GM19240 (cell line): ENCODE data around the genes RPL27A, TMEM9B and ZNF143.

DNA sequence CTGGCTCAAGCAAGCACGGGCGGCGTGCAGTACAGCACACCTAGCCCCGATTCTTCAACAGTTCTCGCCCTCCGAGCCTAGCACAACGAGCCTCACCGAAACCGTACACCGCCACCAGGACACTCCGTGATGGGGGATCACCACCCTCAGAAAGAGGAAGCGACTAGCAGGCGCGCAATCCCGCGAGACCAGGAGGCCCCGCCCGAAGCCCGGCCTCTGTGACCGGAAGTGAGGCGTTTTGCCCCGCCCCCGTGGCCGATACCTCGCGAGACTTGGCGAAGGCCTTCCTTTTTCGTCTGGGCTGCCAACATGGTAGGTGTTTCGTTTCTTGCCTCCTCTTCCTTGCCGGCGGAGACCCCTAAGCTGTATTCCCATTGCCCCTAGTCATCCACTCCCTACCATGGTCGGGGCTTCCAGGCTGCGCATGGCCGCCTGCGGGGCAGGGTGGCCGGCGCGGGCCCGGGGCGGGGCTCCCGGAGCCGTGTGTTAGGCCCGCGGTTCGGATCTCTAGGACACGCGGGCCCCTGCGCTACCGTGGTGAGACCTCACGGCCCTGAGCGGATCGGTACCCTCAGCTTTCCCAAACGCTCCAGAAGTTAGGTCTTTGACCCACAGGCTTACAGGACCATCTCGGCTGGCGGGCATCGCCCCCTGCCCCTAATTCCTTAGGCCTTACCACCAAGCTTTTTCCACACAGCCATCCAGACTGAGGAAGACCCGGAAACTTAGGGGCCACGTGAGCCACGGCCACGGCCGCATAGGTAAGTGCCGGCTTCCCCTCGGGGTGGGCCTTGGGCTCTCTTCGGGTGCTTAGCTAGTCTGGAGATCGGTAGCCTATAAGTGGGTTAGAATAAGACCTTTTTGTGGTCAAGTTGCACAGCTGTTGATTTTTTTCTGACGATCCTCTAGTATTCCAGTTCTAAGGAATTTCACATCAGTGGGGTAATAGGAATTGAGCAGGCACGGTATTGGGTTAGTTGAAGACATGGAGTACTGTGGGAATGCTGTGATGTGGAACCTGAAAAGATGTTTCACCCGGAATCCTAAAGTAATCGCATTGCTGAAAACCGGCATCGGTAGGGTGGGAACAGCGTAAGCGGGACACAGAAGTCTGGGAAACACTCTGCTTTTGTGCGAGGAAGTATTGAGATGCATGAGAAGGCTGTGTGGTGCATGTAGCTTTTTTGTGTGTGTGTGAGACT is at the start of gene RPL27A:
RPL27A (plus strand) TSS at position 288 of the 1,202 bp plus-strand sequence.
- RRBS = 4% methylated on average over 7 of the region's 74 CpGs

- RRBS = no CpG with 5 or more reads among the region's 11 CpGs
Observed at GRCh38 chr11:8689800-8691069, 7.6 kb downstream of the RPL27A start.

- RRBS = no CpG with 5 or more reads among the region's 7 CpGs
Observed at GRCh38 chr11:8787305-8787740, 23.2 kb downstream of the DENND2B start.

DNA sequence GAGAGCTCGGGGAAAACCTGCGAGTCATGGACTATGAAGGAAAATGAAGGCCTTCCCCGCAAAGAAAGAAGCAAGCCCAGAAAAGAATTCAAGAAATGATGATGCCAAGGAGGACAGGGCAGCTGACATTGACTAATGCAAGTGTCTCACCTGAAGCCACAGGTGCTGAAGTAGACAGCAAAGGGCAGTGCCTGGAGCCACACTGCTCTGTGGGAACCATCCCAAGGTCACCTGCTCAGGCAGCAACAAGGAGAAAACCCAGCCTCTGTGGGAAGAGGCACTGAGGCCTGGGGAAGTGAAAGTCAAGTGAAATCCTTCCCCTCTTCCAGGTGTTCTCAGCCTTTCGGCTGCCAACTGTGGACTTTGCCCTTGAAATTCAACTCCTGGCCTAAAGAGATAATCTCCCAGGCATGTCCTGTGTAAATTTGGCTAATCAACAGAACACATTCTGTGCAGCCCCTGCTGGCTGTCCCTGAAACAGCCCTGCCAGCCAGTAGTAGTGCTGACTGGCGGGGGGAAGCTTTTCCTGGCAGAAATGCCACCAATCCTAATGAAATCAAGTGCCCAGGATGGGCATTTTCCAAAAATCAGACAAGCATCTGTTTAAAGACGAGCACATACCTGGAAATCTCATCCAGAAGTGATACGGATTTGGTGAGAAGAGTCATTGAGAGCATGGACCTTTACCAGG is 15.8 kb downstream of the DENND2B start:
- RRBS = no CpG with 5 or more reads among the region's 7 CpGs

GRCh38 chr11:8913887-8914405 is 3.0 kb downstream of the AKIP1 start:
- RRBS = no CpG with 5 or more reads among the region's 5 CpGs

DNA sequence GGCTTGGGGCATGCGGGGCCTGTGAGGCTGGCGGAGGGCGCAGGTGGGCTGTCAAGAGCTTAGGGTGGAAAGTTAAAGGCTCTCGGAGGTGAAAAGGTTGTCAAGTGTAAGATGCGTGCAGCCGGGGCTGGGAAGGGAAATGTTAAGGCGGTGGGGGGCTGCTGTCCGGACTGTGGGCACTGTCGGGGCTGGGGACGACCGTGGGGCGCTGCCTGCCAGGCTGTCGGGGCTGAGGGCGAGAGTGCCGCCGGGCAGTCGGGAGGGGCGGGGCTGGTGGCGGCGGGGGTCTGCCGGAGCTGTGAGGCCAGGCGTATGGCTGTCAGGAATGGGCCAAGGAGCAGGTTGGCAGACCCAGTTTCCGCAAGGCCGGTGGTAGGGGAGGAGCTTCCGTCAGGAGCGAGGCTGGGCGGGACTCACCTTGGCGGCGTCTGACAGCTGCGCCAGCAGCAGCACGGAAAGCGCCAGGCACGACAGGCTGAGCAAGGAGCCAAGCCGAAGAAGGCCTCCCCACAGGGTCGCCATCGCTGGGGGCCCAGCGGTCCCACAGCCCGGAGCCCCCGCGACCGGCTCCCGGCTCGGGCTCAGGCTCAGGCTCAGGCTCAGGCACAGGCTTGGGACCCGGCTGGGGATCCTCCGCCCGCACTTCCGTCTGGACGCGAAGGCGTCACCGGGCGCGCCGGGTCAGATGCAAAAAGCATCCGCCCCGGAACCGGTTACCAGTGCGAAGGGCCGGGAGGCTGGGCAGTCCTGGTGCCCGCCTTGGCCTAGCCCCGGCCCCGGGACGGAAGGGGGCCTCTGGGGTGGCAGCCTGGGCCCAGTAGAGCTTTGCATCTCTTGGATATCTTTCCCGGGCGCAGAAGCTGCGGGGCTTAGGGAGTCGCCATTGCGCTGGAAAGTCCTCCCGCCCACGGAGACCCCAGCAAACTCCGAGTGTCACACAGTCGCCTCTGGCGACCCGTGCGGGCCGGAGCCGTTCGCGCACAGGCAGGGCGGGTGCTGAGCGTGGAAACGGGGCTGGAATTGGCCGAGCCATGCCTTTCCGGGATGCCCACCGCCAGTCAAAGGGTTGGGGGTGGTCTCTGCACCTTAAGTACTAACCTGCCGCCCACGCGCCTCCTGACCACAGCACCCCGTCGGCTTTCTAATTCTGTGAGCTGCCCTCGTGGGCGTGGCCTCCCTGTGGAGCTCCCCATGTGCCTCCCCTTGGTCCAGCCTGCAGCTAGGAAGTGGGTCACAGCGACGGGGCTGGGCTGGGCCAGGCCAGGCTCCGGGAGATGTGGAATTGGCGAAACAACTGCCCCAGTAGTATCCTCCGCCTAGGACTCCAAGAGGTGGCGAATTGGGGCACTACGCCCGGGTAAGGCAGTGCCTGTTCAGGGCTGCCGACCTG is at the start of gene TMEM9B:
TMEM9B (minus strand) TSS at position 651 of the 1,390 bp plus-strand sequence.
- RRBS = 2% methylated on average over 49 of the region's 101 CpGs

DNA sequence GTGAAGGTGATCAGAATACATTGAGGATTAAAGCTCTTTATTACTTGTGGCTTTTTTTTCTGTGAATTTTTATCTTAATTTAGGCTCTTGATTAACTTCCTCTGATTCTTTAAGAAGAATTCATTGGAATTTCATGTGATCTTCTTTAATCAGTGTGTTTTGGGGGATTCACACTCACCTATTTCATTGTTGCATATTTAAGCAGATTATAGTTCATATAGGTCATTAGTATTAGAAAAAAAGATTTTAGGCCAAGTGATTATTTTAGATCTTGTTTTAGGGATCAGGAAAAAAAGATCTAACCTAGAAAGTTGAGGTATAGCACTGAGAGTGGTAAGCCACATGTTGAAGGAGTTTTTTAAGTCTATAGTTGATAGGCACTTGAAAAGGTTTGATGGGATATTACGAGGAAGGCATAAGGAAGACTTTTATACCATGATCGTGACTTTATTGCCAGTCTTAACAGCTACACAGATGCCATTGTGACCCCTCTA is 26.0 kb downstream of the IPO7 start:
- RRBS = no CpG with 5 or more reads among the region's 2 CpGs

DNA sequence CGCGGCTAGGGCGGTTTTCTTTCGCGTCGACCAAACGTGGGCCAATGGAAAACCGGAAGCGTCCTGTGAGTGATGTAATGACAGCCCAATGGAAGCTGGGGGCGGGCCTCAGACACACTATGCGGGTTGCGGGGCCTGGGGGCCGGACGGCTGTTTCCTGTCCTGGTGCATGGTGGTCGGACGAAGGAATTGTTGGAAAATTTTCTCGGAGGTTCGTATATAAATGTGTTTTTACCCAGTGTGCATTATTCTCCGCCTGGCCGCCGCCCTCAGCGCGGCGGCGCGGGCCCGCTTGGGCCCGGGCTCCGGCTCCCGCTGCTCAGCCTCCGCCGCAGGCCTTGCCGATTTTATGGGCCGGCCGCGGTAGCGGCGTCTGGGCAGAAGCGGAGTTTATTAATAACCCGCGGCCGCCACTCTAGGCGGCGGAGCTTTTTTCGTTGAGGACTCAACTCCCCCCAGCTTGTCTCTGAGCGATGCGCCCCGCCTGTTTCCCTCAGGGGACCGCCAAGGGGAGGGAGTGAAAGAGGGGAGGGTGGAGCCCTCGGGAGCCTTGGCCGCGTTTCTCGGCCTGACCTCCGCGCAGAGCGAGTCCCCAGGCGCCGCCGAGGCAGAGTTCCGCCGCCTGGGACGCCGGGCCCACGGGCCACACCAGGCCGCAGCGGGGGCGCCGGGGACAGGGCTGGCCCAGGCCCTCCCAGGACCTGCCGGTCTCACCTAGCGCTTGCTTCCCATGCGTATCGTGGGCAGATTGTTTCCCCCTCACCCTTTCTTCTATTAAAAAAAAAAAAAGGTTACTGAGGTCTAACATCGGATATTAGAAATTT is at the start of gene ZNF143:
ZNF143 (plus strand) TSS at position 147 of the 824 bp plus-strand sequence.
- RRBS = 2% methylated on average over 18 of the region's 73 CpGs

DNA sequence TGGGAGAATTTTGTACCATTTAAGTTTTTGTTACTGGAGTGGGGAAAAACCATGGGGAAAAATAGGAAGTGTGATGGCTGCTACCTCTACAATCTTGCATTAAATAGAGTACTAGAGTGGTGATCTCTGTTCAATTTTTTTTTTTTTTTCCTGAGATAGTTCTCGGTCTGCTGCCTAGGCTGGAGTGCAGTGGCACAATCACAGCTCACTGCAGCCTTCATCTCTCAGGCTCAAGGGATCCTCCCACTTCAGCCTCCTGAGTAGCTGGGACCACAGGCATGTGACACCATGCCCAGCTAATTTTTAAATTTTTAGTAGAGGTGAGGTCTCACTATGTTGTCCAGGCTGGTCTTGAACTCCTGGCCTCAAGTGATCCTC is 3.3 kb upstream of the WEE1 start:
- RRBS = no CpG with 5 or more reads among the region's 1 CpG

DNA sequence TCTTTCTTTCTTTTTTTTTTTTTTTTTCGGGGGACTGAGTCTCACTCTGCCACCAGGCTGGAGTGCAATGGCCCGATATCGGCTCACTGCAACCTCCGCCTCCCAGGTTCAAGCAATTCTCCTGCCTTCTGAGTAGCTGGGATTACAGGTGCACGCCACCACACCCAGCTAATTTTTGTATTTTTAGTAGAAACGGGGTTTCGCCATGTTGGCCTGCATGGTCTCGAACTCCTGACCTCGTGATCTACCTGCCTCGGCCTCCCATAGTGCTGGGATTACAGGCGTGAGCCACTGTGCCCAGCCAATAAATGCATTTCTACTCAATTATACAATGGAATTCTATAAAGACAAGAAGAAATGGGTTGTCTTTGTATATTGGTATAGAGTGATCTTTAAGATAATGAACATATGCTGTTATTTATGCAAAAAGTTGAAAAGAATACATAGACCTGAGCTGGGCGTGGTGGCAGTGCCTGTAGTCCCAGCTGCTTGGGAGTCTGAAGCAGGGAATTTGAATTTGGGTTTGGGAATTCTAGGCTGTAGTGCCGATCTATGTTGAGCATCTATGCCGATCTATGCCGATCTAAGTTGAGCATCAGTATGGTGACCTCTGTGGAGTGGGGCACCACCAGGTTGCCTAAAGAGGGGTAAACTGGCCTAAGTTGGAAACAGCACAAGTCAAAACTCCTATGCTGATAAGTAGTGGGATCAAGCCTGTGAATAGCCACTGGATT is 7.2 kb downstream of the WEE1 start:
- RRBS = no CpG with 5 or more reads among the region's 15 CpGs

GRCh38 chr11:9586365-9587008 is 13.0 kb downstream of the WEE1 start:
- RRBS = no CpG with 5 or more reads among the region's 6 CpGs

GRCh38 chr11:9615029-9615468 is 41.6 kb downstream of the WEE1 start:
- RRBS = no CpG with 5 or more reads among the region's 3 CpGs

GRCh38 chr11:9626483-9627271 is 37.2 kb upstream of the SWAP70 start:
- RRBS = no CpG with 5 or more reads among the region's 11 CpGs

DNA sequence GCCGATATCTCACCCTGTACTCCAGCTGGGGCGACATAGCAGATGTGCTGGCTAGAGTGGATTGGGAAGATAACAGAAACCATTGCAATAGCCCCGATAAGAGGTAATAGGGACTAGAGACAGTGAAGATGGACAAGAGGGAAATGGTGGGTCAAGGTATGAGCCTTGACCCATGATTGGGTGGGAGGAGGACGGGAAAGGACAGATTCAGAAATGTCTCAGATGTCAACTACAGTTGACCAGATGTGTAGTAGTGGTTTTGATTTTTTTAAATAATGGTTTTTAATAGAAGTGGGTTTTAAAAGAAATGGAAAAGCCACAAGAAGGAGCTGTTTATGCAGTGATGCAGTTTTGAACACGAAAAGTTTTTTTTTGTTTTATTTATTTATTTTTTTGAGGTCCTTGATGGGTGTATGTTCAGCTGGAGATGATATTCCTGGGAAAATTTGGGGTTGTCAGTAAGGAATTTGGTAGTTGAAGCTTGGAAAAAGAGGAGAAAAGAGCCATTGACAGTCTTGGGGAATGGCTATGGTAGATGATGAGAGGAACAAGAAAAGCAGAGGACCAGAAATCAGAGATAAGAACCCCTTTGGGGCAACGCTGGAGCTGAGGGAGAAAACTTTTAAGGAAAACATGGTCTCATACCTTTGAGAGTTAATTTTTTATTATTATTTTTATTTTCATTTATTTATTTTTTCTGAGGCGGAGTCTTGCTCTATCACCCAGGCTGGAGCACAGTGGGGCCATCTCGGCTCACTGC is 6.4 kb downstream of the SWAP70 start:
- RRBS = no CpG with 5 or more reads among the region's 8 CpGs

DNA sequence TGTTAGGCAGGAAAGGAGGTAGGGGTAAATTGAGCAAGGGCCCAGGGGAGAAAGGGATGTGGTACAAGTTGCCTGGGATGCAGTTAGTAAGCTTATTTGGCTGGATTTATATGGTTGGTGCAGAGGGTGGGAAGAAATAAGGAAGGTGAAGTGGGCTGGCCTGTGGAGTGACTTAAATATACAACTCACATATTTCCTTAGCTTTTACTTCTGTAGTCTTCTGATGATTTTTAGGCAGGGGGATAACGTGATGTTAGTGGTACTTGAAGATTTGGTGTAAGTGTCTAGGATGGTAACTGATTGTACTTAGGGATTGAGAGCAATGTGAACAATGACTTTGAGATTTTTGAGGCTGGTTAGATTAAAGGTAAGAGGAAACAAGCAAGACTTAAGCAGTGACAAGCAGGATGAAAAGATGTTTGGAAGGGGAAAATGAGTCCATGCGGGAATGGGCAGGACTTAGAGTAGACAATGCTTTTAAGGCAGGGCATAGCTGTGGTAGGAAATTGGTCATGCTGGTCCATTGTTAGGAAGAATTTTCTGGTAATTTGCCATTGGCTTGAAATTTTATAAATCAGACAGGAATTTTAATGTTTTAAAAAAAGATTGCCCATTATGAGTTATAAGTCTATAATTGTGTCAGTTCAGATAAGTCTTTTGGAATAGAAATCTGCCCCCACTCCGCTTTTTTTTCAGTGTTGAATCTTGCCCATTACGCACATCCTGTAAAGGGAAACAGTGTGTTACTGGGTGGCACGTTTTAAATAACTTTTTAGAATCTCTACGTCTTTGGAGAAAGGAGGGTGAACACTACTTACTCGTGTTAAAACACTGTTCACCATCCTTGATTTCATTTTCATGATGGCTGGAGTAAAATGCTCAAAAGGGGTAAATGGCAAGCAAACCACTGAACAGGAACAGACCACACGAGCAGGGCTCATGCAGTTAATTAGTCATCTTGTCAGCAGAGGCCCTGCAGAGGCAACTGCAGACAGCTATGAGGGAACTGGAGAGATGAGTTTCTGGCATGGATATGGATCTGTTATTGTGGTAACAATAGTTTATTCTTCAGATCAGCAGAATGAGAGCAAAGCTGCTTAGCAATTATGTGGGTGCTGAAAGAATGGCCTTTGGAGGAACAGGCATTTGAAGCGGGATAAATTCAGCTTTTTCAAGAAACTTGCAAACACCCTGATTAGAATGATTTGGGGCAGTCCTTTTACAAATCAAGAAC is 24.9 kb downstream of the SWAP70 start:
- RRBS = no CpG with 5 or more reads among the region's 9 CpGs

- RRBS = no CpG with 5 or more reads among the region's 10 CpGs
Observed at GRCh38 chr11:9755285-9756108, 91.6 kb downstream of the SWAP70 start.

GRCh38 chr11:9852377-9853053 is 188.6 kb downstream of the SWAP70 start:
- RRBS = no CpG with 5 or more reads among the region's 2 CpGs

- RRBS = no CpG with 5 or more reads among the region's 8 CpGs
Observed at GRCh38 chr11:9930843-9931476, 267.1 kb downstream of the SWAP70 start.

- RRBS = no CpG with 5 or more reads among the region's 6 CpGs
Observed at GRCh38 chr11:10169416-10170638, 124.2 kb downstream of the SBF2 start.

DNA sequence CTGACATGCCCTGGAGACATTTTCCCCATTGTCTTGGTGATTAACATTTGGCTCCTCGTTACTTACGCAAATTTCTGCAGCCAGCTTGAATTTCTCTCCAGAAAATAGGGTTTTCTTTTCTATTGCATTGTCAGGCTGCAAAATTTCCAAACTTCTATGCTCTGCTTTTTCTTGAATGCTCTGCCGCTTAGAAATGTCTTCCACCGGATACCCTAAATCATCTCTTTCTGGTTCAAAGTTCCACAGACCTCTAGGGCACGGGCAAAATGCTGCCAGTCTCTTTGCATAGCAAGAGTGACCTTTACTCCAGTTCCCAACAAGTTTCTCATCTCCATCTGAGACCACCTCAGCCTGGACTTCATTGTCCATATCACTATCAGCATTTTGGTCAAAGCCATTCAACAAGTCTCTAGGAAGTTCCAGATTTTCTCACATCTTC is 74.5 kb downstream of the SBF2 start:
- RRBS = no CpG with 5 or more reads among the region's 5 CpGs